ENCODE measurements around a stretch of chr16.

GRCh38 chr16:88746320-88746948 is 38.6 kb downstream of the PIEZO1 start:
- PRO-cap, result no peak

GRCh38 chr16:88838781-88839435 is 17.8 kb downstream of the GALNS start:
- PRO-cap, result no peak

GRCh38 chr16:88853265-88853905 is 3.4 kb downstream of the GALNS start:
- PRO-cap, result unidirectional peak, minus-strand start at chr16:88853472

DNA sequence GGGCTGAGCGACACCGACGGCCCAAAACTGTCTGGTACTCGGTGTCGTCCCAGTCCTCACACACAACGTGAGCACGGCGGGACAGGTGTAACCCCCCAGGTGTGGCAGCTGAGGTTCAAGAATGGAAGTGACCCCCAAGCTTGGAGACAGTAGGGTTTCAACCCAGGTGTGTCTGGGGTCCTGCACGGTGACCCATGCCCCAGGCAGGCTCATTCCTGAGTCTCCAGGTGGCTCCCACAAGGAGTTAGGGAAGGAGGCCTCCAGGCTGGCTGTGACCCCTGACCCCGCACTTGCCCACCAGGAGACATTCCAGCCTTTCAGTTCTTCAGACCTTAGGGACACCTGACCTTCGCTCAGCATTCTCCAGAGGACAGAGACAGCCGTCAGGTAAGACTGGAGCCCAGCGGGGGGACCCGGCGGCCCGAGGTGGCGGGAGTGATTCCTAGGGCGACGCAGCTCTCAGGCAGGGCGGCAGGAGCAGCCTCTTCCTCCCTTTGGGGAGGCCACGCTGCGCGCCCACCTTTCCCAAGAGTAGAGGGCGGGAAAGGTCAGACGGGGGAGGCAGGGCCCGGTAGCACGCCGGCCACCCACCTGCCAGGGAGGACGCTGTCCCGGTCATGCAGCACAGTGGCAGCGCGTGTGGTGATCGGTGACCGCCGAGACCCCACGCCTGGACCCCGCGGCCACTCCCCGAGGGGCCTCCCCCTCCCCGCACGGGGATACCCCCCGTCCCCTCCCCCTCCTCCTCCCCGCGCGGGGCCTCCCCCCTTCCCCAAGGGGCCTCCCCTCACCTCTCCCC is 688 bp downstream of the GALNS start:
- PRO-cap, result no peak

DNA sequence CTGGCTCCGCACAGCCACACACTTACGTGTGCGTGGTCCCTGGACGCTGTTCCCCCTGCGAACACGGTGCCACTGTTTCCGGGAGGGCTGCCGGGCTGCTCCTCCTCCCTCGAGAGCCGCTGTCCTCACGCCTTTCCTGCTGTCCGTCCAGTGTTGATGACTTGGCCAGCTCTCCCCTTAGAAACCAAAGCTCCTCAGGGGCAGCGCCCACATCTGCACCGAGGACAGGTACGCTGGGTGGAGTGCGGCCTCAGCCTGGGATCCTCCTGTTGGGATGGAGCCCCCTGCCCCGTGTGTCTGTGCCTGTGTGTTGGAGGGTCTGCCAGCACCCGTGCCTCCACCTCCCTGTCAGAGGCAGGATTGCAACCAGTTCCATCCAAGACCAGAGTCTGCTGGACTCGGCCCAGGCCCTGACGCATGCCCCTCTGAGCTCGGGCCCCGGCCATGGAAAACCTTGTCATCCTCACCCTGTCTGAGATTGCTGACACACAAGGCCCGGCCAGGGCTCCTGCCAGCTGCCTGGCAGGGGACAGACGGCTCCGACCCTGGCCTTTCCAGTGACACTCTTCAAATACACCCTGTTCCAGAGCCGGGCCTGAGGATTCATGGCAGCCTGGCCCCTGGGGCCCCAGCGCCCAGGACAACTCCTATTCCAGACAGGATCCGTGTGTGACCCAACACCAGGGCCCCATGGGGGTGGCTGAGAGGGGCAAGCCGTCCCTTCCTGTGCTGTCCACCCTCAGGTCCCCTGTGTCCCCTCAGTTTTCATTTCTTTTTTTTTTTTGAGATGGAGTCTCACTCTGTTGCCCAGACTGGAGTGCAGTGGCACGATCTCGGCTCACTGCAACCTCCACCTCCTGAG is 3.1 kb upstream of the PABPN1L start:
- PRO-cap, result no peak

DNA sequence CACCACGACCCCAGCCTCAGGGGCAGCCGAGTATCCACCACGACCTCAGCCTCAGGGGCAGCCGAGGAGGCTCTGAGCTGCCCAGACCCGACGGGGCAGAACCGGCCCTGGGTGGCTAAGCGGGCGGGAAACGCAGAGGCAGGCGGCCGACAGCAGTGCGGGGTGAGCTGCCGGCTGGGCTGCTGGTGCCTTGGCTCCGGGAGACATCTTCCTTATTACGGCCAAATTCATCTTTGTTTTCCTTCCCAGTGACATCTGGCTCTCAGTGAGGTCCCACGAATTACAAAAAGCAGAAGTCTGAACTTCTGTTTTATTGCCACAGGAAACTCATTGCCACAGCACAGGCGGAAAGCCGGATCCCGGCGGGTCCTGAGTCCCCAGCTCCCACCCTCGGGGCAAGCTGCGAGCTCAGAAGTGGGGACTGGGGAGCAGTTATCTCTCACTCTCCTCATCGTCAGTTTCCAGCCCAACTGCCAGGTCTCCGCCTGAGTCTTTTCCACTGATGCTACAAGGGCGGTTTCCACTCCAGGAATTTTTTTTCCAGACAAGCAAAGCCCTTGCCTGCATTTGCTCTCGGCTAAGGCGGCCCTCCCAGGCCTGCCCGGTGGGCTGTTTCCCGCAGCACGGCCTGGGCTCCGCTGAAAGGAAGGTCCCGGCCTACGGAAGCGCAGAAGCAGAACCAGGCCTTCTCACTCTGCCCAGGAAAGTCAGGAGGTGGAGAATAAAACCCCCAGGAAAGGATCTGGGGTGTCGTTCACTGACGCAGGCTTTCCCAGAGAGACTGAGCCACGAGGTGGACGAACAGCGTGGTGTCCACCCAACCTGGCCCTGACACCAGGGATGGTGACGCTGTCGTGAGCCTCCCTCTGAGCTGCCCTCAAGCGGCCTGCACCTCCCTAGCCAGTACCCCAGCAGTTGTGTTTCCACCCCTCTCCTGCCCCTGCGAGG is 40.3 kb downstream of the CBFA2T3 start:
- PRO-cap, result unidirectional peak, minus-strand start at position 209 of the sequence

- PRO-cap, result no peak
These were observed 15.9 kb upstream of the CBFA2T3 start for GRCh38 chr16:88992512-88993723.

- PRO-cap, result no peak
These were observed 55.1 kb upstream of the CBFA2T3 start for GRCh38 chr16:89032039-89032647.

DNA sequence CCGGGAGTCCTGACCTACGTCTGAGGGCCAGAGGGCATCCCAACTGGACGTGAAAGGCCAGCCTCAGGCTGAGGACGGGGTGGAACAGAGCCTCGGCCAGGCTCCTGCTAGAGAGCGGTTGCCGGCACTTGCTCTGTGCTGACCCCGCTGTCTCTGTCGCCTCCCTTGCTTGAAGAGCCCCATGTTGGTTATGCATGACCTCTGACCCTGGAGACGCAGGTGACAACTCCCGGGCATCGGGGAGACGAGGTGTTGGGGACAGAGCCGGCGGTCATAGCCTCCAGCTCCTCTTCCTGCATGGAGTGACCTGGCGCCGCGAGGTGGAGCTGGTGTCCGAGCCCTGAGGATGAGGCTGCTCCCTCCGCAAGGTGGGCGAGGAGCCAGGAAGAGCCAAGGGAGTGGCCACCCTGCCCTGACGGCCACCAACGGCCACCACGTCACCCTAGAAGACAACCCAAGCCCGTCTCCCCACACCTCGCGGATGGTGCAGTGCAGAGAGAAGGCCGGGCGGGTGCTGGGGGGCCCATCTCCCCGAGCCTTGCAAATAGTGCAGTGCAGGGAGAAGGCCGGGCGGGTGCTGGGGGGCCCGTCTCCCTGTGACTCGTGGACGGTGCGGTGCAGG is 40.3 kb upstream of the ACSF3 start:
- PRO-cap, result no peak

- PRO-cap, result no peak
These were observed 33.4 kb upstream of the ACSF3 start for GRCh38 chr16:89060320-89060597.

DNA sequence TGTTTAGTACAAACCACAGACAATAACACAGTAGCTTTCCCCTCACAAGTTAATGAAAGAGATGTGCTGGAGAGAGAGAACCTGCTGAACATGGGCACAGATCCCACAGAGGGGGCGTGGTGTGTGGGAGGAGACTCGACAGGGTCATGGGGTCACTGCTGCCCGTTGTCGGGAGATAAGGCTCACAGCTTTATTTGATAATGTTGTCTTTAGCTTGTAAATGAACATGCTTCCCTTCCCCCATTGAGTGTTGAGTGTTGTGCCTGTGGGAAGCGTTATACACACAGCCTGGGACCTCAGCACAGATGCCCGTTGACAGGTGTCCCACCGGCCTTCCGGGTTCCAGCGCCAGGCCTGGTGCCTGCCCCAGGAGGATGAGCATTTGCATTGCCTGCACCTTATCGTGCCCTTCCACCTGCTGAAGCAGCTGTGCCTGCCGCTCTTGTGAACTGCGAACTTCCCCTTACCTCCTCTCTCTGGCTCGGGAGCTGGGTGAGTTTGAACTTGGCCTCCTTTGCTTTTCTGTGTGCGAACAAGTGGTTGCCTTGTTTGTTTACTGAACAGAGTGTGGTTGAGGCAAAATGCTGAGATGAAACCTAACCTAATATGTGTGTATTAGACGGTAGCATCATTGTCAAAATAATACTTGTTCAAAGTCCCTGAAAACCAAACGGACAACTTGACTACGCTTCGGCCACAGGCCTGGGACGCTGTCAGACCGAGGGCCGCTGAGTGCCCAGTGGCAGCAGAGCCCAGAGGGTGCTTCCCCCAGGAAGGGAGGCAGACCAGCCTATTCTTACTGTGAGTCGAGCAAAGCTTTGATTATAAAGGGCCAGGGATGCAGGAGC is 4.8 kb downstream of the ACSF3 start:
- PRO-cap, result no peak

GRCh38 chr16:89291333-89291956 is 73.9 kb downstream of the ZNF778 start:
- PRO-cap, result no peak

DNA sequence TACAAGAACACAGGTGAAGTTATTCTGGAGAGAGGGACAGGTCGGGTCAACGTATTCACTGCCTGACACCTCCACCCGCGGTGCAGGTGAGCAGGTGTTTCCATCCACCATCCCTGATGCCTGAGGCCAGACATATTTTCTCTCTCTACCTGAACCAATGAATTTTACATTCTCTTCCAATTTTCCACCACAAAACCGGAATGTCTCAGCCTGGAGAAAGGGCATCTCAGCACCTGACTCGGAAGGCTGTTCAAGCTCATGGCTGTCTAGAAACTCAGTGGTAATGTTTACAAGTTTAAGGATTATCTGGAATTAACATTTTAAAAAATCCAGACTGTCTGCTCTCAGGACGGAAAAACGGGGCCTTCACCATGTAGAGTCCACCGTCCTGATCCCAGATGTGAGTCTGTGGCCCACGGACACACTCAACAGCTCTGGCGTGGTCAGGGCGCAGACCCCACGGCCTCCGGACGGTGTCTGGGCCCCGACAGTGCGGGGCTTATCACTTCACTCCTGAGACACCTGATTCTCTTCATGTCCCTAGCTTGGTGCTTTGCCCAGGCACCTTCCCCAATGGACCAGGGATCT is 101.4 kb downstream of the ZNF778 start:
- PRO-cap, result no peak

DNA sequence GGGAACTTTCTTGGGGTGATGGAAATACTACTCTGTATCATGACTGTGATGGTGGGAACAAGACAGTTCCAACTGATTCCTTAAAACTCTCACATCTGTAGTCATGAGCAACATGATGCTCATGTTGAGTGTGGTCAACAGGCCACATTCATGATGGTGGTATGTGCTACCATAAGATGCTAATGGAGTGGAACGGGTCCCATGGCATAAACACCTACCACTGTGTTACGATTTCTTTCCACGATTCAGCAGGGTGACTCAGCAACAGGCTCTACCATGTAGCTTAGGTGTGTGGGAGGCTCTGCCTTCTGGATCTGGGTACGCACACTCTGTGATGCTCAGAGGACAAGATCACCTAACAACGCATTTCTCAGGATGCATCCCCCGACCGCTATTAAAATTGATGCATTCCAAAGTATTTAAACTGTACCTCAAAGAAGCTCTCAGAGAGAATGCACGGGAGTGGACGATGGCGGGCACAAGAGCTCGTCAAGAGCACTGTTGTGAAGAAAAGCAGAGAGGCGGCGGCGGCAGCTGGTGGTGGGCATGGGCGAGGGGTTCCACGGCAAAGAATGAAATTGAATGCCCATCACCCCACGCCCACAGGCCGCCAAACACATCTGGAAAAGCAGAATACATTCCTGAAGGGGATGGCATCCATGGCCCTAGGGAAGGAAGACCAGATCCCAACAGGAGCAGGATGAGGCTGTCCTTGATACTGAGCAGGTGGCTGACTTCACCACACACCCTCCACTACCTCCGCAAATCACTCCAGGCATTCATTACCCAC is 133.4 kb downstream of the ZNF778 start:
- PRO-cap, result no peak

- PRO-cap, result no peak
These were observed 87.2 kb downstream of the ANKRD11 start for GRCh38 chr16:89402818-89403820.

DNA sequence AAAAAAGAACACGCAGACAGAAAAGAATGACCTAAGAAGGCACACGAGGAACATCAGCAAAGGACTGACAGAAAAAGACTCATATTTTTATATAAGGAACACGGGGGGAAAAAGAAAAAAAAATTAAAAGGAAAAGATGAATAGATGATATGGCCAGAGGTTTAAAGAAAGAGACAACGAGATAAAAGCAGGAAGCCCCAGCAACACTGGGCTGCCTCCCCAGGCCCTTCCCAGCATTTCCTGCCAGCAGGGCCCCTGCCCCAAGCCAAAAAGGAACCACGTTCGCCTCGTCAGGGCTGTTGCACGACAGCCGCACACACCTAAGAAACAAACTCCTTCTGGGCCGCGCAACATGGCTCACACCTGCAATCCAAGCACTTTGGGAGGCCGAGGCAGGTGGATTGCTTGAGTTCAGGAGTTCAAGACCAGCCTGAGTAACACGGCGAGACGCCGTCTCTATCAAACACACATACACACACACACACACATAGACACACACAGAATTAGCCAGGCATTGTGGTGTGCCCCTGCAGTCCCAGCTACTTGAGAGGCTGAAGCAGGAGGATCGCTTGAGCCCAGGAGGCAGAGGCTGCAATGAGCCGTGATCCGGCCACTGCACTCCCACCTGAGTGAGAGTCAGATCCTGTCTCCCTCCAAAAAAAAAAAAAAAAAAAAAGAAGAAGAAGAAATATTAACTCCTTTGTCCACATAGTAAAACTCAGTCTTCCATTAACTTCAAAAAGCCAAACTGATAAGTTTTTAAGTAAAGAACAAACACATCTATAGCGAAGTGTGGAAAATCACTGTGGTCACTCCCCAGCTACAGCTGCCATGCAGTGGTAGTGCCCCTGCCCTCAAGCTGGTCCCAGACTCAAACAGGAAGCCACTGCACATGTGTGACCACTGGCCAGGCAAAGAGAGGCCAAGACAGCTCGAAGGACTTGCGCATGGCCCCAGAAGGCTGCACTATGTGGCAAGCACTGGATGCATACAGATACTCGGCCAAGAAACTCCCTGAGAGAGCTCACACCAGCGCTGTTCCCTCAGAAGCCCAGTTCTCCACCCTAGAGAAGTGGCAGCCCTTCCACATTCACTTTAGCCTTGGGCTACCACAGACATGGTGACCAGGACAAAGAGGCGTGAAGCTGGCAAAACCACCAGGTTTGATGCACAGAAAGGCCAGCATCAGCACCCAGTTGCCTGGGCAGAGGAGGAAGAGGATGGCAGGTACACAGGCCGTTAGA is 82.7 kb downstream of the ANKRD11 start:
- PRO-cap, result no peak

DNA sequence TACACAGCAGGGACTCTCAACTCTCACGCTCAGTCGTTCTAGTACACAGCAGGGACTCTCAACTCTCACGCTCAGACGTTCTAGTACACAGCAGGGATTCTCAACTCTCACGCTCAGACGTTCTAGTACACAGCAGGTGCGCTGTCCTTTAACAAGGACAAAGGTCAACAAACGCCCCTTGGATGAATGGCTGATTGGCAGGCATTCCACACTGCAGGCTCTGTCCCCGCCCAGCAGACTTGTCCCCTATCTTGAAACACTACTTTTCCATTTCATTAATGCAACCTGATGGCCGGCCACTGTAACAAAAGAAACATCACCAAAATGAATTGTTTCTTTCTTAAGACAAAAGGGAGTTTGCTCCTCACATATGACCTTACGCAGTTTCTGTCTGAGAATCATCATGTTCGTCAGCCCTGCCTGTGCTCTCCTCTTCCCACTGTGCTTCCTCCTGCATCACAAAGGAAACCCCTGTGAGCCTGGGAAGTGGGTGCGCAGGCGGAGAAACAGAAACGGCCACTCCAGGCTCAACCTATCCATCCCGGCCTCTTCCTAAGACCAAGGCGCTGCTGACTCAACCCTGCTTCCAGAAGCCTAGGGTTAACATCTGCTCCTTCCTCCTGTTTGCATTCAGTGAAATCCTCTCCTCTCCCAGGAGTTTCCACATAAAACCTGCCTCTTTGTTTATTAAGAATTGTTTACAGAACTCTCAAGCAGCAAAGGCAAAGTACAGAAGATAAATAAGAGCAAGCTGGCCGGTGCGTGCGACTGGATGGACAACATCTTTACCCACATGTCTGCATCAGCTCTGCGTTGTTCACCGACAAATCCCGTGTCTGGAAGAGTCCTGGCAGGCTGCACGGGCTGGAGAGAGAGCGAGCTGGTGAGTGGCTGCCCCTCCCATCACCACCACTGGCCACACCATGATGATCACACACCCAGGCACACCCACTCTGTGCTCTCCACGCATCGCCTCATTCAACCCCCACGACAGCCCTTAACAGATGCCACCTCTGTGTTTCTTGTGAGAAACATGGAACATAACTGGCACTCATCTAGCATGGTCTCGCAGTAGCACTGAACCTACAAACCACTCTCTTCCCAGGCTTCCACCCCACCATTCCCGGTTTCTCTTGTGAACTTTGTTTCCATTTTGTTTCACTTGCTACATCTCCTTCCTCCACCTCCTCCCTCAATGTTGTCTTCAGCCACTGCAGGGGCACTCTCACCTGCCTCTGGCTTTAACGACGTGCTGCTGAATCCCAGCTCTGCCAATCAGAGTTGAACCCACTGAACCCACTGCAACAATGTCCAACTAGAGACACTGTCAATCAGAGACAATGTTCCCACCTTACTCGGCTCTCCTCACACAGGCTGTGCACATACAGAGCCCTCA is 59.4 kb downstream of the ANKRD11 start:
- PRO-cap, result no peak

- PRO-cap, result no peak
These were observed 43.7 kb downstream of the ANKRD11 start for GRCh38 chr16:89446539-89447186.

DNA sequence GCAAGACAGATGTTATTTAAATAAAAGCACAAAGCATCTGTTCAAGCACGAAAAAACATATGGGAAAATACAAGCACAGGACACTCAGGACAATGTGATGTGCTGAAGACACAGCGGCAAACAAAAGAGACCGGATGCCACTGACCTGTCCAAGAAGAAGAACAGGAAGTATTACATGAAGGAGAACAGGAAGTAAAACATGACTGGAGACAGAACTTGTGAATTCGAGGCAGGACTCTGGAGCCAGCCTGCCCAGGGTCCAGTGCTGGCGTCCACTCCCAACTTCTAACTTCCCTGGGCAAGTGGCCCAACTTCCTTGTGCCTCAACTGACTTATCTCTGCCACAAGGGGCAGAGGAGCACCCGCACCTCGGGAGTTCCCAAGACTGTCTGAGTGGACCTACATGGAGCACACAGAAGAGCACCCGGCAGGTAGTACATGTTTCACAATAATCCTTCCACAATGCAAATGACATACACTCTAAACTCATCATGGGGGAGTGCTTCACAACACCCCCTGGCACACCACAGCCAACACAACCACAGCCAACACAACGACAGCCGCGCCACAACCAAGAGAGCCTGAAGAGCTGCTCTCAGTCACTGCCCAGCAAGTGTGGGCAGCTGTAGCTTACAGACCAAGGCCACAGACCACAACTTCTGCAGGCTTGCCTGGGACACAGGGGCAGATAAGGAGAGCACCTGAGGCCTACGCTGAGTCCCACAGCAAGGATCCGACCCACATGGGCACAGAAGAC is 36.6 kb downstream of the ANKRD11 start:
- PRO-cap, result no peak

GRCh38 chr16:89466550-89467180 is 23.7 kb downstream of the ANKRD11 start:
- PRO-cap, result no peak

All from neutrophil (primary cell).